A673 (cell line): ENCODE measurements around a stretch of chr1.

DNA sequence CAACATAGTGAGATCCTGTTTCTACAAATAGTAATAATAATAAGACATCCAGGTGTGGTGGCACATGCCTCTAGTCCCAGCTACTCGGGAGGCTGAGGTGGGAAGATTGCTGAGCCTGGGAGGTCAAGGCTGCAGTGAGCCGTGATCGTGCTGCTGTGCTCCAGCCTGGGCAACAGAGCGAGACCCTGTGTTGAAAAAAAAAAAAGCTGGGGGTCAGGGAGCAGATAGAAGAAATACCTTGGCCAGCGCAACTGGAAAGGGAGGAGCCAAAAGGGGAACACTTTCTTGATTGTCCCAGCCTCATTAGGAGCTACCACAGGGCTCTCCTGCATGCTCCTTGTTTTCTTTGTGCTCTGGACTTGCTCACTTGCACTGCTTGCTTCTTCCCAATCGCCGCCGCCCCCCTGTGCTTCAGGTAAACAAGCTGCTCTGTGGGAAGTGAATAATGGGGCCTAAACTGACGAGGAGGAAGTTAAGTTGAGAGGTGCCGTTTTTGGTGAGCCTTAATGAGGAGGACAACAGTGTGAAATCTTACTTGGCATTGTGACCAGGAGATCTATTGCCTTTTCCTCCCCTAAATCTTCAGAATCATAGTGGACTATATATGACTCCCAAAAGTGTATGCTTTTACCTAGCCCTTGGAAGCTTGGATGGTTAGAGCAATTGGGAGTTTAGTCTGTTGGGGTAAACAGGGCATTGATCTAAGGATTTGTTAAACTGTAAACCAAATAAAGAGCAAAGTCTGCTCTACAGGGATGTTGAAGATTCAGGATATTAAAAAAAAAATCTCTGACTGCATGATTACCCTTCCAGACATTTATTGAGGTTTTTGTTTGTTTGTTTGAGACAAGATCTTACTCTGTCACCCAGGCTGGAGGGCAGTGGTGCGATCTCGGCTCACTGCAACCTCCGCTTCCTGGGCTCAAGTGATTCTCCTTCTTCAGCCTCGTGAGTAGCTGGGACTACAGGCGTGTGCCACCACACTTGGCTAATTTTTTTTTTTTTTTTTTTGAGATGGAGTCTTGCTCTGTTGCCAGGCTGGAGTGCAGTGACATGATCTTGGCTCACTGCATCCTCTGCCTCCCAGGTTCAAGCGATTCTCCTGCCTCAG, 31.4 kb downstream of the PBX1 start:
- PRO-cap: no peak

GRCh38 chr1:164647241-164647688, 88.3 kb downstream of the PBX1 start:
- PRO-cap: no peak

- PRO-cap: unidirectional peak, plus-strand start at chr1:165631767
Measured at GRCh38 chr1:165631341-165632434, 654 bp downstream of the MGST3 start.

DNA sequence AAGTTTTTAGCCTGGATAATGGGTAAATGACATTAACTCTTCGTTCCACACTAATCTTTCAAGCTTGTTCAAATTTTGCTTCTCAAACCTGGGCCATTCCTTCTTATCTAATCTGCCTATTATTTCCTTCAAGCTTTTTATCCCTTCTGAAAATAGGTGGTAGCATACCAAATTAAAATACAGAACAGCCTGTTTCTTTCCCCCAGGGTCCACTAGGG, 306 bp upstream of the UCK2 start:
- PRO-cap: no peak

DNA sequence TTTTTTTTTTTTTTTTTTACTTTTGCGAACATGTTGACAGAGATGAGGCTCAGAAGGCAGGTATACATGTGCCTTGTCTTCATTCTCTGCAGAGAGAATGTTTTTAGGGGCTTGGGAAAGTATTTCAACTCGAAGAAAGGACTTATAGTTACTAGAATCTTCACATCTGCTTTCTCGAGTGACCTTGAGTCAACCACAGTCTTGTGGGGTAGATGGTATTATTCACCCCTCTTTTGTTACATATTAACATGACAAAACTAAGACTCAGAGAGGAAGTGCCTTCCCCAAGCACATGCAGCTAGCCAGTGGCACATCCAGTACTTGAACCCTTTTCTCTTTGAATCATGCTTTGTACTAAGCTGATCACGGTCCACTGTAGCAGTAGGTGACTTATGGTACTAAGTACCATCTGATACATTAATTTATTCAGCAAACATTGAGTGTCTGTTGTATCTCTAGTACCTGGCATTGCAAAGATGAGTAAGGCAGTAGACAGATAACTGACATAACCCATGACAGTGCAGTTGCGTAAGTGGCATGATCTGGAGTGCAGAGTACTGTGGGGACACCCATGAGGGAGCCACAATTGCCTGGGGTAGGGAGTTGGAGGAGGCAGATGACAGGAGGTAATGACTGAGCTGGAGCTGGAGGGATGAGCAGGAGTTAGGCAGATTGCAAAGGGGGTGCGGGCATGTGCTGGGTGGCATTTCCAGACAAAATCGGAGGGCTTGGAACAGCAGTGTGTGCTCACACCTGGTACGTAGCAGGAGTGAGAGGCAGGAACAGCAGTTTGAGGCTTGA, 29.7 kb downstream of the UCK2 start:
- PRO-cap: no peak

GRCh38 chr1:165899031-165899397, 71.6 kb downstream of the UCK2 start:
- PRO-cap: no peak

DNA sequence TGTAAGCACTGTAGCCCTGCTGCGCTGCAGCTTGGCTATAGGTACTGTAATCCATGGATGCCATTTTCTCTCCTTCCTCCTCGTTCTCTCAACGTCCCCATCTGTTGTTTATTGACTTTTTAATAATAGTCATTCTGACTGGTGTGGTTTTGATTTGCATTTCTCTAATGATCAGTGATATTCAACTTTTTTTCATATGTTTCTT, 110.6 kb upstream of the FAM78B start:
- PRO-cap: no peak

DNA sequence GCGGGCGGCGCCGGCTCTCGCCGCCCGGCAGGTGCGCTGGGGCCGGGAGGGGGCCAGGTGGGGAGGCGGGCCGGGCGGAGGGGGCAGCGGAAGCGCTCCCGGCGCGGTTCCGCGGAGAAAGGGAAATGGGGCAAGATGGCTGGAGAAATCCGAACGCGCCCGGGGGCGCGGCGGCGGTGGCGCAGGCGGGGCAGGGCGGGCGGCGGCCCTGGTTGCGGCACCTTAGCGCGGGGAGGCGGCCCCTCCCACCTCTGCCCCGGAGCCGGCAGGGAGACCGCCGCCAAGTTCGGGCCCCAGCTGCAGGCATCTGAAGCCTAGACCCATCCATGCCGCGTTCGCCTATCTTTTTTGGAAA, 441 bp downstream of the POGK start:
- PRO-cap: bidirectional peak, plus-strand start at position 117 of the sequence, minus-strand start at position 126 of the sequence

DNA sequence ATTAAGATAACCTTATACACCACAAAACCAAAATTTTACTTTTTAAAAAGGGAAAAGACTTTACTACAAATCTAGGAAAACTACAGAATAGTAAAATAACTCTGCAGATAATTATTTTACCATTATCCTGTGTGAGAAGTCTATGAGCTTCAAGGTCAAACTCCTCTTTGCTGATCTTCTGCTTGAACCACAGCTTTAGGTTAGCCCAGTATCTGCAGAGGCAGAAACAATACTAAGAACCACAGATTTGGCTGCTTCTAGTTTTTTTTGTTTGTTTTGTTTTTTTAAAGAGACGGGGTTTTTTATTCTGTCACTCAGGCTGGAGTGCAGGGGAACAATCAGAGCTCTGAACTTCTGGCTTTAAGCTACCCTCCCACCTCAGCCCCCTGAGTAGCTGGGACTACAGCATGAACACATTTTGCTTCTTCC, 6.4 kb downstream of the TADA1 start:
- PRO-cap: no peak

GRCh38 chr1:167082440-167083289, 7.5 kb downstream of the GPA33 start:
- PRO-cap: no peak

DNA sequence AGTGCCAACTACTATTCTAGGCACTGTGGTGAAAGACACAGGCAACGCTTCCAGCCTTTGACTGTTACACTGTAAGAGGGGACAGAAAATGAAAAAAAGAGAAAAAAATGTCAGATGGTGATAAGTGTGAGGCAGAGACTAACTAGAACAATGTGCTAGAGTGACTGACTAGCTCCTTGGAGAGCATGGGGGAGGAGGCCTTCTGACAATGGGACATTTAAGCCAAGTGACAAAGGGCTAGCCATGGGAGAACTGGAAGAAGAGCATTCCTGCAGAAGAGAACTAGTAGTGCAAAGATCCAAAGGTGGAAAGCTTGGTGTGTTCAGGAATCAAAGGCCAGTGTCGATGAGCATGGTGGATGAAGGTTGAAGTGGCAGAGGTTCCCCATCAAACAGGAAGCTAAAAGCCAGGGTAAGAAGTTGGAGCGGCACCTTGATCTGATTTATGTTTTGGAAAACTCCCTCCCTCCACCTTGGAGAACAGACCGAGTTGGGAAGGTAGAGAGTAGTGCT, 25.8 kb downstream of the STYXL2 start:
- PRO-cap: no peak

DNA sequence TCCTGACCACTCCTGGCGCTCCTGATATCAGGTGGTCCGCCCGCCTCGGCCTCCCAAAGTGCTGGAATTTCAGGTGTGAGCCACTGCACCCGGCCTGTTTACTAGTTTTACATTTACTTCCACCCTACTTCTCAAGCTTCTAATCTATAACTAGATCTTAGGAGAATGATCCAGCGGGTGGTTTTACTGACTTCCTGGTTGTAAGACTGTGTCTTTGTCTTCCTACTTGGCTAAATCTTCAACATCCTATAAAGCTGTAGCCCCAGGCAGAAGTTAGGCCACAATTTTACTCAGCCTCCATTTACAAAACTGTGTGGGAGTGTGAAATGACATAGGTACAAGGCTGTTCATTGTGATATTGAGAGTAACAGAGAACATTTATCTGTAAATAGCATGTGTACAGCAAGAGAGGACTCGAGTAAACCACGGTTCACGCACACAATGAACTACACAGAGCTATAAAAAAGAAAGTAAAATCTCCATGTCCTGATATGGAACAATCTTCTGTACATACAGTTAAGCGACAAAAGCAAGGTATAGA, 9.5 kb upstream of the POU2F1 start:
- PRO-cap: no peak

- PRO-cap: no peak
Measured at GRCh38 chr1:167239214-167240160, 18.8 kb downstream of the POU2F1 start.

DNA sequence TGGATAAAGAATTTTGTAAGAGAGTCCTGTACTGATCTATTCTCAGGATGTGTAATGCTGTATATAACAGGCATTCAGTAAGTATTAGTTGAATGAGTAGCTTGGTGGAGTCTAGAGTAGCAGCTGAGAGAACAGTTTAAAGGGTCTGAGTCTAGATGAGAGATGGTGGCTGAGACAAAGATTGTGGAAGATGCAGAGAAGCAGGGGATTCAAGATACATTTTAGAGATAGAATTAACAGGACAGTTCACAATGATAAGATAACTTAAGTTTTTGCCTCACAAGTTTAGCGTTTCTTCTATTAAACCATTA, 44.4 kb downstream of the POU2F1 start:
- PRO-cap: no peak

DNA sequence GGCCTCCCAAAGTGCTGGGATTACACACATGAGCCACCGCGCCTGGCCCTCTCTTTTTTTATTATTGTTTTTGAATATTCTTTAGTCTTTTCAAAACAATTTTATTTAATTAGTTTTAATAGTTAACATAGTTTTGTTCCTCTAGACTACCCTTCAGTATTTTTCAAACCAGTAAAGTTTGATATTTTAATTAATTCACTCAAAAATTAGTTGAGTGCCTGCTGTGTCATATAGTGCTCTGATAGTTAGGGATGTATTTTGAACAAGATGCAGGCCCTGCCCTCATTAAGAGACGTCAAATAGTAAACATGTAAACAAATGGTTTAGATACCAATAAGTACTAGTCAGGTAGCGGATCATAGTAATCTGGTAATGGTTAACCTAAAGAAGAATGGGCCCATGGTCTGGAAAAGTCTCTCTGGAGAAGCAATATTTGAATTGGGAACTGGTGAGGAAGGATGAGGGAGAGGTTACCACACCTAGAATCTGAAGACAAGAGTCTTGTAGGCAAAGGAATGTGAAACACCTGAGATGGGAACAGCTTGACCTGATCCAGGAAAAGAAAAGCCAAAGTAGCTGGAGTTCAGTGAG, 136.4 kb downstream of the CD247 start:
- PRO-cap: no peak

DNA sequence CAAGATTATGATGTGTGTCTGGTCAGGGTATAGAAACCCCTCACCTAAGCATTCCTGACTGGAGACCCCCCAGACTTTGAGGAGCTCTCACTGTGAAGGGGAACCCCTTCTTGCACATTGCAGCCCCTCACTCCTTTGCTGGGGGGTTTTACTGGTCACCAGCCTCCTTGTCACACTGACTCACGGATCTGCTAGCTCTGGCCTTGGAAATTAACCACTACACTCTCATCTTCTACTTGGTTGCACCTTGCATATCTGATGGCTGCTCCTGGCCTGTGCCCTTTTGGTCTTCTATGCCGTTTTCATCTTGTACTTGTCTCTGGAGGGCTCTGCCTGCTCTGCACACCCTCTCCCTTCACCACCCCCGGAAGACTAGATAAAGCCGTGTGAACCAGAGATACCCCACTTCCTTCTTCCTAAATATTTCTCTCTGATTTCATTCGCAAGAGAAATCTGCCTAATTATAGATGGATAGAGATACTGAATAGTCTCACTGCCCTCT, 44.6 kb downstream of the CD247 start:
- PRO-cap: no peak

GRCh38 chr1:167617221-167618138, 12.6 kb upstream of the RCSD1 start:
- PRO-cap: no peak

DNA sequence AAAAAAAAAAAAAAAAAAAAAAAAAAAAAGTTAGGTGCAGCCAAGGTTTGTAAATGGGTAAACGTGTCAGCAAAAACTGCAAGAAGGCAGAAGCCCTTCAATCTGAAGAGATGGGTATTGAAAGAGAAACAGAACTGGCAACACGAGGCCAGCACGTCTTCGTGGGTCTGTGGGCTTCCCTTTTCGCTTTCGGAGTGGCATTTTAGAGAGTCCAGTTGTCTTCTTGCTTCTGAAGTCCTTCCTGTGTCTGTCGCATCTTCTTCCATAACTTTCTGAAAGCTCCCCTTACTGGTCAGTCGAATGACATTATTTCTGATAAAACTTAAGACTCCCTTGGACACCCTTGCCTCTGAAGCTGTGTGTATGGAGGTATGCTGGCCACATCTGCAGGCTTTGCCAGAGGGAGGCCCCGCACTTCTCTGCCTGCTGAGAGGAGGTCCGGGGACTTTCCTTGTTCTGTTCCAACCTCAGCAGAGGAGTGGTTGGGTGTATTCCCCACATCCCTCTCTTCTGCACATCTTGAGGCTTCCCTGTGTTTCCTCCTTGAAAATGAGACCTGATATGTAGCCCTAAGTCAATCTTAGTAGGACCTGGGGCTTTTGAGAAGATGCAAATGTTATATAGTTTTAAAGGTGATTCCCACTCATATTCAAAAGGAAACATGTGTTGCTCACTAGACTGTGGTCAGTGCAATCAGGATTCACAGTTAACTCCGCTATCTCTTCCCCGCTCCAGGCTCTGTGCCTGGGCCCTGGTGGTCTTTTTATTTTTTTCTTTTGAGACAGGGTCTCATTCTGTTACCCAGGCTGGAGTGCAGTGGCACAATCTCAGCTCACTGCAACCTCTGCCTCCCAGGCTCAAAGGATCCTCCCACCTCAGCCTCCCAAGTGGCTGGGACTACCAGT, 945 bp downstream of the RCSD1 start:
- PRO-cap: no peak

DNA sequence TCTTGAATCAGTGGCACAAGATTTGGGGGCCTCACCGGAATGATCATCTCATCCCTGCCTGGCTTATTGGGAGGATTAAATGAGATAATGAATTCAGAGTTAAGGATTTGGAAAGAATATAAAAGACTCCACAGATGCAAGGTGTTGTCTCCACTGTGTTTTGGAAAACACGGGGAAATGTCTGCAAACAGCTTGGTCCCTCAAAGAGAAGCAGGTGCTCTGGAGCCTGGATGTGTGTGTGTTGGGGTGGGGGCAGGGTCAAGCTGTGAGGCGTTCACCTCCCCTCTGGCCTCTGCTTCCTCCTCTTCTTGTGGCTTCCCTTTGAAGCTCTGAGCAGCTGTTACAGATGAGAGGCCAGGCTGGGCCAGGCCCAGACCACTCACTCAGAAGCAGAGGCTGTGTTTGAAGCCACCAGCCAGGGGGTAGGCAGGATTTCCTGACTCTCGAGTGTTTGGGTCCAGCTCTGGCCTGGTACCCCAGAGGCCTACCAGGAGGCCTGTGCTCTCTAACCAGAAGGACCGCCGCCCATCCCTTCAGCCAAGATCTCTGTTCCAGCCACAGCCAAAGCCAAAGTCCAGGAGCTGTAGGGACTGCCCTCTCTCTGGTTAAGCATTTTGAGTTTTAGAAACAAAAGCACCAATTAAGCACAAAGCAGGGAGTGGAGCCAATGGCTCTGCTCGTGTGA, 20.2 kb downstream of the RCSD1 start:
- PRO-cap: no peak

- PRO-cap: no peak
Measured at GRCh38 chr1:167708780-167709510, 12.8 kb upstream of the MPZL1 start.